Pericardium (tissue), 1 donor: Measurements from ENCODE around the genes CREG1, RCSD1 and XCL2.

GRCh38 chr1:167552794-167554180 lies at the start of gene CREG1:
CREG1 (minus strand) TSS chr1:167553762.
- RRBS = under 1% methylated on average over 25 of the region's 102 CpGs

- RRBS = no CpG with 5 or more reads among the region's 13 CpGs
These were observed 2.0 kb upstream of the RCSD1 start for GRCh38 chr1:167627694-167628733.

- RRBS = no CpG with 5 or more reads among the region's 2 CpGs
These were observed 1.3 kb upstream of the RCSD1 start for GRCh38 chr1:167628734-167629100.

- RRBS = 3% methylated on average over 27 of the region's 69 CpGs
These were observed at the start of gene RCSD1 for GRCh38 chr1:167629601-167630724. RCSD1 (plus strand) TSS chr1:167630232.

GRCh38 chr1:167739749-167740135 lies 18.0 kb downstream of the MPZL1 start:
- RRBS = no CpG with 5 or more reads among the region's 3 CpGs

DNA sequence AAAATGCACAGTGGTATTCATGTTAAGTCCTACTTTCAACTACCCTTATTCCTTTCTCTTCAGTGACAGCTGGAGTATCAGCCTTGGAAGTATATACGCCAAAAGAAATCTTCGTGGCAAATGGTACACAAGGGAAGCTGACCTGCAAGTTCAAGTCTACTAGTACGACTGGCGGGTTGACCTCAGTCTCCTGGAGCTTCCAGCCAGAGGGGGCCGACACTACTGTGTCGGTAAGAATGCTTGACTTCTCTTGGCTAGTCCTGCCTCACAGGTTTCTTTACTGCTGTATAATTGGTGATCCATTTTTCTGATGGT lies 43.7 kb downstream of the MPZL1 start:
- RRBS = no CpG with 5 or more reads among the region's 6 CpGs

- RRBS = no CpG with 5 or more reads among the region's 4 CpGs
These were observed 47.8 kb downstream of the MPZL1 start for GRCh38 chr1:167769530-167770079.

GRCh38 chr1:167863332-167863847 lies 50.5 kb downstream of the ADCY10 start:
- RRBS = no CpG with 5 or more reads among the region's 21 CpGs

GRCh38 chr1:167899137-167899911 lies 14.6 kb downstream of the ADCY10 start:
- RRBS = no CpG with 5 or more reads among the region's 6 CpGs

DNA sequence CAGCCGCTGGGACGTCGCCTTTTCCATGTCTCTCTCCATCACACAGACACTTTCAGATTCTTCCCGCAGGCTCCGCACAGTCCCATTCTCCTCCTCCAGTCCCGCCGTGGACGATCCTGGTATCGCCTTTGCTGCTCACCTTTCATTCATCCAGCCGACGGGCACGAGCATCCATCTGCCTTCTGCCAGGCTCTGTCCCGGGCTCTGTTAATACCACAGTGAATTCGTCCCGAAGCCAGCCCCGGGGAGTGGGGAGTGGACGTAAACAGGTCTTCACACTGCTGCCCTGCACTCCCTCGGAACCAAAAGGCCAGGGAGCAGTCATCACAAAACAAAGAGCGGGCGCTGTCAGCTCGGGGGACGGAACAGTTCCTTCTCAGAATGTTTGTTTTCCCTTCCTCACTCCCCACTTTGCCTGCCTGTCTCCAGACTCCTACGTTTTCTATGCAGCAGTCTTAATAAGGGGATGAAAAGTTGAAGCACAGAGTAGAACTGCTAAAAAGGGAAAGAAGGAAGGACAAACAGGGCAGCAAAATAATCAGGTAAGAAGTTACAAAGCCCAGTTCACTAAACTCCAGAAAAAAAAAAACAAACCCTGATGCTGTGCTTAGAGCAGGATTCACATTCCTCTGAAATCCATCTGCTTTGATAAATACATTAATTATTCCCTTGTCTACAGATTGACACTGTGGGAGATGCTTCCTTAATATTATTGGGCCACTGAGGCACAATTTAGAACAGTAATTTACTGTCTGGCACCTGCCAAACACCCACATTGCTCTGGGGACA lies 715 bp upstream of the GPR161 start:
- RRBS = 4% methylated on average over 3 of the region's 23 CpGs

DNA sequence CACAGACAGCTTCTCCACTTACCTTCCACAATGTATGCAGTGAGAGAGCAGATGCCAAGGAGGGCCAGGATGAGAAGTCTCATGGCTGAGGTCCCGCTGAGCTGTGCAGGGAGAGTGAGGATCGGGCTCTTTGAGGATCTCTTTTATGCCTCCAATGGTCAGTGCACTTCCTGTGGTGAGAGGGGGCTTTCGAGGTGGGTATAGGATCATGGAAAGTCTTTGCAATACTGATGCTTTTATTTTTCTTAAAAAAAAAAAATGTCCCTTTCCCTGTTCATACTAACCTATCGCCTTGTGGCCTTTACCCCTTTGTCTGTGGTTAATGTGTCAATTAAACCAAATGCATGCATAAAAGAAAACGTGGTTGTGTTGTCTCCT lies at the start of gene XCL2:
Gene XCL2, minus strand, starts transcription at position 116 of the 378 bp plus-strand sequence.
- RRBS = no CpG with 5 or more reads among the region's 5 CpGs

DNA sequence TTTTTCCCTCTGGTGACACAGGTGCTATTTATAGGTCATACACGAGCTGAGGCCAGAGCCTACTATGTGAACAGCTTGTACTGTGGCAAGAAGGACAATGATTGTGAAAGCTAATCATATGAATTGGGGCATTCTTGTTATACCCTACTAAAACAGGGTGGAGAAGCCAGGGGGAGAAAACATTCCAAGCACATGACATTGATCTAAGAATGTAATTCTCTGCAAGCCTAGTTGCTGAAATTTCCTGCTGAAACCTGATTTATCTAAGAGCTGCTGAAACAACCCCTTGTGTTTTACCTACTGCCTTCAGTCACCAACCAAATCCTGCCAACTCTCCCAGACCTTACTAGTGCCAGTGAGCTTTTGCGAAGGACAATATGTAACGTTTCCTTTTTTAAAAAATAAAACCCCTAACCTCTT lies 60.4 kb downstream of the XCL1 start:
- RRBS = no CpG with 5 or more reads among the region's 3 CpGs

DNA sequence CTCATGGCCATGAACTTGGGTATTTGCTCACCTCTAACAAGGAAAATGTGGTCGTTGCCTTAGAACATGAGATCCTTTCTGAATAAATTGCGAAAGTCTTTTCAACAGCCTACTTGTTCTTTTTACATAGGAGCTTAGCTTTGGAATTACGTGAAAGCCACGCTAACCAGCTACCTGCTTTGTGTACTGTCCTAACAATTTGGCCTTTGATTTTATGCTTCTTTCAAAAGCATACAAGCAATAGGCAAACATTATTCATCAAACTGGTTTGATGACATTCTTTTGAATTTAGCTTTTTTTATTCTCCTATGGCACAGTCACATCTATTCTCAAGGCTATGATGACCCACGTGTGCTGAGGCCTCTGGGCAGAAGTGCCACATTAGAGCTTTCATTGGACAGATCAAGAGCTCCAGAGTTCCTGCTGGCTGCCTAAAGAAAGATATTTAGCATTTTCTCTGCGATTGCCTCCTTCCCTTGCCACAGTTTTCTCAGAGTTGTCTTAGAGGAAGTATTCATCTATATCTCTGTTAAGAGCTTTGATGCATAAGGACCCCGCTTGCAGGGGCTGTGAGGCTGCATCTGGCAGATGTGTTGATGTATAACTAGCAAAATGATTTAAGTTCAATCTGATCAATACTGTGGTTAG lies 178.1 kb upstream of the DPT start:
- RRBS = no CpG with 5 or more reads among the region's 7 CpGs

- RRBS = no CpG with 5 or more reads among the region's 1 CpG
These were observed 5.7 kb upstream of the ATP1B1 start for GRCh38 chr1:169100923-169101122.

- RRBS = no CpG with 5 or more reads among the region's 7 CpGs
These were observed 1.3 kb downstream of the ATP1B1 start for GRCh38 chr1:169107719-169108193.

DNA sequence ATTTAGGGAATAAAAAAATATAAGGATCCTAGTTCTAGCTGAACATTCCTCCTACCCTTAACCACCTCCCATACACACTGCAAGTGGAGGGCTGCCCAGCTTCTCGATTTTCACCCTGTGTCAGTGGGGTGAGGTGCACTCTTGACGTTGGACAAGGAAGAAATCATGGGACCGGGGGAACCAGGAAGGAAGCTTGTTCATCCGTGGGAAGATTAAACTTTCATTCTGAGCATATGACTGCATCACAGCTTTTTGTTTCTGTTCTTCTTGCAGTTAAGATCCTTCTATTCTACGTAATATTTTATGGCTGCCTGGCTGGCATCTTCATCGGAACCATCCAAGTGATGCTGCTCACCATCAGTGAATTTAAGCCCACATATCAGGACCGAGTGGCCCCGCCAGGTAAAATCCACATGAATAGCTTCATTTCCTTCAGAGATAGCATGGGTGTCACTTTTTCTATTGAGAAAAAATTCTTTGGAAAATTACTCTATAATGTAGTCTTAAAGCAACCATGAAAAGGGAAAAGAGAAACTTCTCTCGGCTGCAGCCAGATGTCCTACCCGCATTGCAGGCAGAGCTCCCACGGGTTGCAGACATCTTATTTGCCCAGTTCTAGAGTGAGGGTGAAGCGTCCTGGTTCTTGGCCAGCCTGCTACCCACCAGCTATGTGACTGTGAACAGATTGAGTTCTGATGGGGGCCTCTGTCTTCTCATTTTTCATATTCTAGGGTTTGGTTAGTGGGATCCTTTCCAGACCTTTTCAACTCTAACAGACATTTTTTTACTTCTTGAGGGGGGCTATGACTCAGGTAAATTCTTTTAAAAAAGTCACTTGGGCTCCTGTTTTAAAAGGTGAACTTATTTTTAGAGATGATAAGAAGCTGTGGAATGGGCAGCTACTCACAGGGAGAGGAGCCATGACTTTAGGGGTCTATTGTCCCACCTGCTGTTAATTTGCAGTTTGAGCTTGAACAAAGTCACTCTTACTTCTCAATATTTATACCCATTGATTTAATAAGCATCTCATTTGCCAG lies 4.9 kb downstream of the ATP1B1 start:
- RRBS = no CpG with 5 or more reads among the region's 12 CpGs

DNA sequence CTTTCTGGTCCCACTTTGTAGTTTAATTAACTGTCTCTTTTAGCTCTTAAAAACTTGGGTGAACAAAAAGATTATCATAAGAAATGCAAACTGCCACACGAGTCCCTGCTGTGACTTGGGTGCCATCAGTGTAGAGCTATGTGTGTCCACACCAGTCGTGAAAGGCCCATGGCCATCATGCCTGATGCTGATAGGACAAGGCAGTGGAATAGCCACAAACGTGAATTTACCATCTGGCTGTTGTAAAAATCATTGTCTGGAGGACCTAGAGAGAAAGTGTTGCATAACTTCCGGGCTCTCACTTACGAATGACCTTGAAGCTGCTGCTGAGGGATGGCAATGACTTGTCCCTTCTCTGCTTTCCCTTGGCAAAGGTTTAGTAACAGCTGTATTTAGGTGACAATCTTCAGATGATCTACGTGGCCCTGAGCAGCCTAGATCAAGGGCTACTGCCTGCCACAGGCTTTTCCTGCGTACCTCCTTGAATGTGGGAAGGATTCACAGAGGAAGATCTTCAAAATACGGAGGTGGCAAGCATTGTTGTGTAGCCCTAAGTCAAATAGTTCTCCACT lies 5.7 kb downstream of the ATP1B1 start:
- RRBS = no CpG with 5 or more reads among the region's 8 CpGs

DNA sequence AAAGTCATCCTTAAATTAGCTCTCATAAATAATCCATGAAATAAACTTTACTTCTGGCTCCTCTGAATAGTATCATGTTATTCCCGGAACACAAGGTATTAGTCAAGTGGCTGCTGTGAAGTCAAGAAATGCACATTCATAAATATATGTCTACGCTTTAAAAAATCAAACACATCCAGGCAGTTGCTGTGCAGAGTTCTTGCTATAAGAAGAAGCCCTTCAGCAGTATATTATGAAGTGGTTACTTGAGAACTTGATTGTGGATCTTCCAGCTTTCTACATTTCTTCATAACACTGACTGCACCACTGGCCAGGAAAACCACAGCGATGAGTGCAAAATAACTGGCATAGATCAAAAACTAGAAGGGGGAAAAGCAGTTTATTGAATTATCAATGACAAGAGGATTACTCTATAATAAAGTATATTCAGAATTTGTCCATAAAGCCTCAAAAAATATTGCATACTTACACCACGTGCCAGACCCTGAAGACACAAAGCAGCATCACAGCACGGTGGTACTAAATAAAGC lies 20.1 kb downstream of the SLC19A2 start:
- RRBS = no CpG with 5 or more reads among the region's 5 CpGs

- RRBS = no CpG with 5 or more reads among the region's 28 CpGs
These were observed 358 bp upstream of the SLC19A2 start for GRCh38 chr1:169486047-169486557.

DNA sequence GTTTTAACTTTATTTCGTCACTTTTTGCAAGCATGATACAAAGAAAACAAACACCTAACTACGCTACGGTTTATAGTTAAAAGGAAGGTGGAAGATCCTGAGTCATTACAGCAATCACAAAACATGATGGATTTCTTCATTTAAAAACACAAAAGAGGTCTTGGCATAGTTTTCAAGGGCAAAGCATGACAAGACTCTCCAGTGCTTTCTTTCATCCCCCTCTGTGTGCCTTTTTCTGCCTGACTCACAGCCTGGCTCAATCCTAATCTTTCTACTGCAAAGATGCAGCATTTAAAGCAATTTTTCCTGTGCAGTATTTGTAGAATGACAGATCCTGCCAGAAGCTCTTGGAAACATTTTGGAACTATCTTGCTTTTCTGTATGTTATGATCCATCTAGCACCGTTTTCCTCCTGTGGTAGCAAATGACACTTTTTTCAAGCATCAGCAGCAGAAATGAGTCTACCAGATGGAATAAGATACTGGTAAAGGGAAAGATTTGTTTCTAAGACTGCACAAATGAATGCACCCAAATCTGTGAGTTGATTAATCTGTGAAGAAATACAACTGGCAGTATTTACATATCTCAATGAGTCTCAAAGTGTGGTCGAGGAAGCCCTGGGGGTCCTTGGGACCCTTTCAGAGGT lies 974 bp upstream of the SLC19A2 start:
- RRBS = no CpG with 5 or more reads among the region's 5 CpGs